Metanephros (tissue), 2 donors: ENCODE data around the genes NOTCH3 and CYP4F12.

GRCh38 chr19:14167437-14168225, 31.2 kb upstream of the ASF1B start:
- RAMPAGE, long total RNA, result no peak

DNA sequence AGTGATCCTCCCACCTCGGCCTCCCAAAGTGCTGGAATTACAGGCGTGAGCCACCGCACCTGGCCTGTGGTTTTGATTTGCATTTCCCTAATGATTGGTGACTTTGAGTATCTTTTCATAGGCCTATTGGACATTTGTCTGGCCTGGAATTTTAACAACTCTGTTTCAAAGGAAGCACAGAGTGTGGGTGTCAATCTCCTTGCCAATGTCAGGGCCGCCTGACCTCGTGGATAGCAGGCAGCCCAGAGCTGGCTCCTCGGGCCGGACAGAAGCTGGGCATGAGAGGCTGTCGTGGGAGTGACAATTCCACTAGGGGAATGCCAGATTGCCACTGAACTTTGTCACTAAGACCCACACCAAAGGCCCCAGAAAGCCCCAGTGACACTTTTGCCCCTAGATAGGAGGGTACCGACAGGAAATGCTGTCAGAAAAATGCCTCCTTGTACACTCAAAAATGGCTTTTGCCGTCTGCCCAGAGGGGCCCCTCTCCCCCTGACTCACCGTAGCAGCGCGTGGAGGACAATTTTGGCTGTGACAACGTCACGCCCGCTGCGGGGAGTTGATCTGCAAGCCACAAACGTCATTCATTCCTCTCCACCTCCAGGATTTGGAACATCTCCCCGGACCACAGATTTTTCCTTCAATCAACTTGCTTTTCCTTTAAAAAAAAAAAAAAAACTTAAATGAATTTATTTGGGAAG, 11.7 kb upstream of the ADGRE5 start:
- RAMPAGE, long total RNA, result no peak

DNA sequence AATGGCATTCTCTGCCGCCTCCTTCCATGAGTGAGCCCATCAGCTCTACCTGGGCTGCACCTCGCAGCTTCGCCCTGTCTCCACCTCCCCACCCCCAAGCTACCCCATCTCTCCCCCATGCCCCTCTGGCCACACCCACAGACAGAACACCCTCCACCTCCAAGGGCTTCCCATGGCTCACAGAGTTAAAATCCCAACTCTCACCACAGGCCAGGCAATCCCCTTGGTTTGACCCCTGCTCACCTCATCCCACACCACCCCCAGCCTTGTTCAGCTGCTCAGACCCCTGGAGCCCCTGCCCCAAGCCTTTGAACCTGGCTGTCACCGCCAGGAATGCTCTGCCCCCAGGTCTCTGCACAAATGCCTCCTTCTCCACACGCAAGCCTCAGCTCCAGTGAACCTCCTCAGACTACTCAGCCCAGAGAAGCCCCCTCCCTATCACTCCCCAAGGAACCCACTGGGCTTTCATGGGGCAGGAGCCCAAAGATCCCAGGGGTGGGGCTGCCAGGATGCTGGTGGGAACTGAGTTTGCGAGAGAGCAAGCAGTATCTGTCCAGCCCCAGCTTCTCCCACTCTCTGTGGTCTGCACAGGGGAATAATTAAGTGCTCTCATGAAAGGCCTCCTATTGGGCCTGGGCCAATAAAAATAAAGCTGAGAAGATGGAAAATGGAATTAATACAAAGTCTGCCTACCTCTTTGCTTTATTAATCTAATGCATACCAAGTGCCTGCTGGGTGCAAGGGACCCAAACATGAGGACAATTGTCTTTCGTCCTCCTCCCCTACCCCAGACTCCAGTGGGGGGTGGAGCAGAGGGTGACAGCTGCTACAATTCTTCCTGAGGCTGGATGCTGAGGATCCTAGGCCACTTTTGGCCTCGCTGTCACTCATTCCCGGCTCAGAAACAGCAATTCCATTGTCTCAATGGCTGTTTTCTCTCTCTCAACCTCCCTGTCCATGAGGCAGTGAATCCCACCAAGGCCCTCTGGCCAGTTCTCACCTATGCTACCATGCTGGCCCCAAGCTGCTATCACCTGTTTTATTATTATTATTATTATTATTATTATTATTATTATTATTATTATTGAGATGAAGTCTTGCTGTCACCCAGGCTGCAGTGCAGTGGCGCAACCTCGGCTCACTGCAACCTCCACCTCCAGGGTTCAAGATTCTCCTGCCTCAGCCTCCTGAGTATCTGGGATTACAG, 5.5 kb downstream of the DDX39A start:
- RAMPAGE, long total RNA, result no peak

DNA sequence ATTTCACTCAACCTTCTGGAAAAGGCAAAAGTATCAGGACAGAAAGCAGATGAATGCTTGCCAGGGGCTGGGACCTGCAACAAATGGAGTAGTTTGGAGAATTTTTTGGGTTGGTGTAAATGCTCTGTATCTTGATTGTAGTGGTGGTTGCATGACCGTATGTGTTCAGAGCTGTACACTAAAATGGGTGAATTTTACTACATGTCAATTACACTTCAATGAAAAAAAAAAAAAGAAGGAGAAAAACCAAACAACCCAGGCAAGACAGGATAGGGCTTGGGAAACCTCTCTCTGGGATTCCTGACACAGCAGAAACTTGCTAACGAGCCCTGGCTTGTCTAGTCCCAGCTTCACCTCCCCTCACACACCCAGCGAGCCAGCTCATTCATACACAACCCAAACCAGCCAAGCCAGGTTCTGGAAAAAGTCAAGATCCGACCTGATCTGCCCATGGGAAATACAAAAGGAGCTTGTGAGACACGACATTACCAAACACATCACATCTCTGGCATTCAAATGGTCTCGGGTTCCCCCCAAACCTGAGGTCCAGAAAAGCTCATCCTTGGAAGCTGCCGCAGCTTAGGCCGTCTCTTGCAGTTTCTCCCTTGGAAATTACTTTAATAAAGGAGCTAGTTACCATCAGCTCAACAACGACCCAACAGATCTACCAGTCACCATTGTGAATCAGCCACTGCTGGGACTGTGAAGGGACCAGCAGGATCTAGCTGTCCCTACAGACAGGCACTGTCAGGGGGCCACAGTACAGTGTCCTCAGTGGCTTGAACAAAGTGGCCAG, 3.6 kb upstream of the TECR start:
- RAMPAGE, long total RNA, result no peak

DNA sequence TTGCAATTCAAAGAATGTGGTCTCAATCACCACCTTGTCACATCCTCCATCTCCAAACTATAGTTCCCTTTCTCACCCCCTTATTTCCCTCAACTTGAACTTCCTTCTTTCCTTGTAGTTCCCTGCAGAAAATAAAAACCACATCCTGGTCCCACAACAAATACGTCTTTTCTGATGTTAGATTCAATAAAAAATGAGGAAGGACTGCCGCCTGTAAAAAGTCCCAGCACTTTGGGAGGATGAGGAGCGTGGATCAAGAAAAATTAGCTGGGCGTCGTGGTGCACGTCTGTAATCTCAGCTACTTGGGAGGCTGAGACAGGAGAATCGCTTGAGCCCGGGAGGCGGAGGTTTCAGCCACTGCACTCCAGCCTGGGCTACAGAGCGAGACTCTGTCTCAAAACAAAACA, 13.2 kb downstream of the ADGRE3 start:
- RAMPAGE, long total RNA, result no peak

DNA sequence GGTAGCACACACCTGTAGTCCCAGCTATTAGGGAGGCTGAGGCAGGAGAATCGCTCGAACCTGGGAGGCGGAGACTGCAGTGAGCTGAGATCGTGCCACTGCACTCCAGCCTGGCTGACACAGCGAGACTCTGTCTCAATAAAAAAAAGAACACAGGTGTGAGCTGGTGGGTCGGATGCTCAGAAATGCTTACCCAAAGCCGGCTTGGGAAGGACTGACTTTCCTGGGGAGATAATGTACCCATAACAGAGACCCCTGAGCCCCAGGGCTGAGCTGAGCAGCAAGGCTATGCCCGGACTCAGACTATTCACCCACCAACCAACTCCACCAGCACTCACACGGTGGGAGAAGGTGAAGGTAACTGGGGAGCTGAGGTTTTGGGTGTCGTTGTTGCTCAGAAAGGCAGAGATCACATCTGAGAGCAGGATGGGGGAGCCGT, 23.0 kb downstream of the ADGRE2 start:
- RAMPAGE, long total RNA, result no peak

GRCh38 chr19:14763523-14764334, 14.6 kb downstream of the ADGRE2 start:
- RAMPAGE, long total RNA, result no peak

GRCh38 chr19:15125849-15126167, 222 bp upstream of the ILVBL start:
- RAMPAGE, long total RNA, result no peak

DNA sequence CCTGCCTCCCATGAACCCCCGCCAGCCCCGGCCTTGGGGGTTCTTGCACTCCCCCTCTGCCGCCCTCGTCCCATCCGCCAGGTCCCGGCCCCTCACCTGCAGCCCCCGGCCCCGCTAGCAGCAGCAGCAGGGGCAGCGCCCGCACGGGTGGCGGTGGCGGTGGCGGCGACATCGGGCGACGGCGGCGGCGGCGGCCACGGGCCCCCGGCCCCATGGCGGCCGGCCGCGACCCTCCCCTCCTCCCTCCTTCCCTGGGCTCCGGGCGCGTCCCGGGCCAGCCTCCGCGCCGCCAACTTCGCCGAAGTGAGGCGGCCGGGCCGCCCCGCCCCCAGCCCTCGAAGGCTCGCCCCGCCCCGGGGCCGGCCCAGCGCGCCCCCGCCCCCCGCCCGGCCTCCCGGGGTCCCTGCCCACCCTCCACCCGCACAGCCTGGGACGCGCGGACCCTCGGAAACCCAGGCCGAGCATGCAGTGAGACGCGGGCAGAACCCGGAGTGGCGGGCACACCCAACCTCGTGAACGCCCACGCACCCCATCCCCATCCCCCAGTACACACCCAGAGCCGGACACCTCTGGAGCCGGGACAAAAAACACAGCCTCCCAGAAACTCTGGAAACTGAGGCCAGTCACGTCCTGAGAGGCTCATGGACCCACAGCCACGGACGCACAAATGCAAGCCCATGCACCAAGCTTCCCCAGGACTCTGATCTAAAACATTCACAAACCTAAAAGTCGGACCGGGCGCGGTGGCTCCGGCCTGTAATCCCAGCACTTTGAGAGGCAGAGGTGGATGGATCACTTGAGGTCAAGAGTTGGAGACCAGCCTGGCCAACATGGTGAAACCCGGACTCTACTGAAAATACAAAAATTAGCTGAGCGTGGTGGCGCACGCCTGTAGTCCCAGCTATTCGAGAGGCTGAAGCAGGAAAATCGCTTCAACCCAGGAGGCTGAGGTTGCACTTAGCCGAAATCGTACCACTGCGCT, at the start of gene NOTCH3:
NOTCH3 (minus strand) TSS at position 304 of the 982 bp plus-strand sequence.
- RAMPAGE, long total RNA, result no peak

DNA sequence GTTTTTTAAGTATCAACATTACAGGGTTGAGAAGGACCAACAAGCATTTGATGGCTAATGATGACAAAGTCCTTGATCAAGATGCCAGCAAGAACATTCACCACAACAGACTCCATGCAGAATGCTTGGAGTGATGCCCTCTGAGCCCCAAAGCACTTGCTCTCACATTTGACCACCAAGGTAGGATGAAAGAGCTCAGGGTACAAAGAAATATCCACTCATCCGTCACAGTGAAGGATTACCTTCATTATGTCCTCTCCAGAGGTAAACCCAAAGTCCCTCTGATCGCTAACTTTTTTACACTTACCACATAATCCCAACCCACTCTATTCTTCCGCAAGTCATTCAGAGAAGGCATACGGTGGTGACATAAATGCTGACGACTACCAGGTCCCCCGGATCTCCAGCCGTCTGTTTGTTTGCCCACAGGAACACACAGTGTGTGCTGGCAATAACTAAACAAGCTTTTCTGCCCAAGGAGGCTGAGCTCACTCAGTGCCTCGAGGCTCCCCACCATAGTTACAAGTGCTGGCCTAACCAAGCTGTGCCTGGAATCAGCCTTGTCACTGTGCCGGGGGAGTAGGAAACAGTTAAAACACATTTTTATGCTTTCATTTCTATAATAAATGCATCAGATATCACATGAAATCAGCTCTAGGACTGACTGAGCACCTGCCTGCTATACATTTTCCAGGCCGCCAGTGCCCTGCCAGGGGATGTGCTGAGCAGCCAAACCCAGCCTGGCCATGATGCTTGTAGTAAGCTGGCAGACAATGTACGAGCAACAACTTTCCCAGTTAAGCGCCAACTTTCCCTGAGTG, 28.3 kb downstream of the BRD4 start:
- RAMPAGE, long total RNA, result no peak

DNA sequence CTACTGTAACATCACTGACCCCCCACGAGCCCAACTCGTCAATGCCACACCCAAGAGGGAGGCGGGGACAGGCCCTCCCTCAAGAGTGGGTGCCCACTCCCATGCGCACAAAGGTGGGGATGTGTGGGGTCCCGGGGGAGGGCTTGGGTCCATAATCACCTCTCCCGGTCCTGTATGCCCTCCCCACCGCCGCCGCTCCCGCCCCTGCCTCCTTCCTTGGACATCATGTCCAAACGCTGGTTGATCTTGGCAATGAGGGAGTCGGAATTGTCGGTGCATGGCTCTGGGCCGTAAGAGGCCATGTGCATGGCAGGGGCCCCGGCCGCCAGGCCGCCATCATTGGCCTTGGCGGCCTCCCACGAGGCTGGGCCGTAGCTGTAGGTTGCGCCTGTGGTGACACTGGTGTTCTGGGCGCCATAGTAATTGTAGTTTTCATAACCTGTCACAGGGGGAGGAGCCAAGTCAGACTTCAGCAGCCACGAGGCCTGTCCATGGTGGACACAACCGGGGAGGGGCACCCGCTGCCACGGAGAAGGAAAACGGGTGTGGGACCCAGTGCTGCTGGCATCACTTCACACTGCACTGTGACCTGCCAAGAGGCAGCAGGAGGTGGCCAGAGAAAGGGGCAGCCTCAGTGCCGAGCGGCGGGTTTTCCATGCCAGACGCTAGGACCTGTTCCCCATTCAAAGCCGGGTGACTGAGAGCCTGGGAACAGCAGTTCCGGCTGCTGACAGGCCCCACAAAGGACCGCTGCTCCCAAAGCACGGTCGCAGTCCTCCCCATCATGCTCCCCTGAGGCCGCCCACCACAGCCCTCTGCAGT, 5.7 kb downstream of the AKAP8 start:
- RAMPAGE, long total RNA, result no peak

DNA sequence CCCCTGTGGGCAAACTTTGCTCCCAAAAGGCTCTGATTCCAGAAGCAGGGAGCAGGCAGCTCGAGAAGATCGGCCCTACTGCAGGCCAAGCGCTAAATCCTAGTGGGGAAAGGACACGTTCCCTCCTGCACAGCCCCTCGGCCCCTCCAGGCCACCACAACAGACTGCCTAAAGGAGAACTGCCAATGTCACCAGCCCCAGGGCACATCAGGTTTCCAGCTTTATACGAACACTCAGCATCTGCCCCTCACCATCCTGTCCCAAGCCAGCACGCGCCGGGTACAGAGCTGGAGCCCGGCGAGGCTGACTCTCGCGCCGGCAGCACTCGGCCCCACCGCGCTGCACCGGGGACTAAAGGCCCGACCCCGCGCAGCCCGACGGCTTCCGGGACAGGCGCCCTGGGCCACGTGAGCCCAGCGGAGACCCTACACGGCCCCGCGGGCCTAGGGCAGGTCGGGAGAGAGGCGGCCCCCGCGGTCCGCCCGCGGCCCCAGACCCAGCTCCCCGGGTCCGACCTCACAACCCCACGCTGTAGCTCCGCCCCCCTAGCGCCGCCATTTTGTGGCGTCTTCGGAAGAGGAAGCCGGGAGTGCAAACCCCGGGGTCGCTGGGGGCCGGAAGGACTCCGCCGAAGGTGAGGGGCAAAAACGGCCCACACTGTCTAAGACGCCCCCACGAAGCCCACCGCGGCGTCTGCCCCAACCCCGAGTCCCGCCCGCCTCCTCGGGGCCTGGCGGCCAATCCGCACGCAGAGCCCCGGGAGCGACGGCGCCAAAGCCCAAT, 621 bp downstream of the AKAP8 start:
- RAMPAGE, long total RNA, result no peak

GRCh38 chr19:15401868-15402783, 16.7 kb downstream of the AKAP8L start:
- RAMPAGE, long total RNA, result no peak

DNA sequence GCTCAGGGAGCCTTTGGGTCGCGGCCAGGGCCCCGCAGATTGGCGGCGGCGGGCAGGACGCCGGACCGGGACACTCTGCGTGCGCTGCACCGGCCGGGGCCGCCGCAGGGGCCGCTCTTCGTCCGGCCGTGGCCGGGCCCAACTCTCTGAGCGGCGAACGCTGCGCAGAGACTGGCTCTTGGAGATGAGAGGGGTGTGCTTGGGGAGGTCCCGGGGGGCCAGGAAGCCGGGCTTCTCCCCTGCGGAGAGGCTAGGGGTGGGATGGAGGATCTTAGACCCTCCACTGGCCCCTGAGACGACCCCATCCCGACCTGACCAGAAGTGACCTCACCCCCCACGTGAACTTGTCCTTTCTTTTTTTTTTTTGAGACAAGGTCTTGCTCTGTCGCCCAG, 3.5 kb upstream of the WIZ start:
- RAMPAGE, long total RNA, result no peak

- RAMPAGE, long total RNA, result no peak
These were observed 9.3 kb upstream of the CYP4F22 start for GRCh38 chr19:15499042-15499463.

DNA sequence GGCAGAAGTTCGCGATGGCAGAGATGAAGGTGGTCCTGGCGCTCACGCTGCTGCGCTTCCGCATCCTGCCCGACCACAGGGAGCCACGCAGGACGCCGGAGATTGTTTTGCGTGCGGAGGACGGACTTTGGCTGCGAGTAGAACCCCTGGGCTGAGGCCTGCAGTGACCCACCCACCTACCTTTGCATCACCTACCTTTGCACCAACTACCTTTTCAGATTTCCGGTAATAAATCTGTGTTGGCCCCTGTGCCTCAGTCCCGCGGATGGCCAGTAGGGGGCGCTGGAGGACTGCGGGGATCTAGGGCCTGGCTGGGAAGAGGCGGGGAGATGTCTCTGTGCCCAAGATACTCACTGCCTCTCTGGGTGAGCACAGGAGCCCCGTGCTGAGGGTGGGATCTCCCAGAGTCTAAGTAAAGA, 11.5 kb upstream of the CYP4F3 start:
- RAMPAGE, long total RNA, result no peak

DNA sequence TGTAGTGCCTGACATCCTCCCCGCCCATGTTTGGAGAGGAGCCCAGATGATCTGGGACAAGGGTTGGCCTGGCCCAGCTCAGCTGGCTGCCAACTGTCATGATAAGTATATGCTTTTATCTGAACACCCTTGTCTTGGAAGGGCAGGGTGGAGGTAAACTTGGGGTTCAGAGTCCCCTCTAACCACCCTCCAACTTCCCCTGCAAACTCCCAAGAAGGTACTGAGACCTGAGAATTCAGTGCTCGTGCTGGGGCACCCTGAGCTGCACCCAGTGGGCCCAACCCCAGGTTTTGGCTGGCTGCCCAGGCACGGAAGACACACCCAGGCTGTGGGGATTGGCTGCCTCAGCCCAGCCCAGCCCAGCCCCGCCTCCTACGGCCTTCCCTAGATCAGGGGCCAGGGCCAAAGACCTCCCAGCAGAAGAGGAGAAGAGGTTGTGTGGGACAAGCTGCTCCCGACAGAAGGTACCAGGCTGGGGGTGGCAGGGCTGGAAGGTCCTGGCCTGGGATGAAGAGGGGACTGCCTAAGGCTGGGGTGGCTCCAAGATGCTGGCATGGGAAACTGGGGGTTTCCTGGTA, at the start of gene CYP4F12:
CYP4F12 (plus strand) TSS at position 416 of the 578 bp plus-strand sequence.
- RAMPAGE, long total RNA, result no peak

- RAMPAGE, long total RNA, result no peak
These were observed 24.0 kb downstream of the CYP4F12 start for GRCh38 chr19:15696788-15697324.

DNA sequence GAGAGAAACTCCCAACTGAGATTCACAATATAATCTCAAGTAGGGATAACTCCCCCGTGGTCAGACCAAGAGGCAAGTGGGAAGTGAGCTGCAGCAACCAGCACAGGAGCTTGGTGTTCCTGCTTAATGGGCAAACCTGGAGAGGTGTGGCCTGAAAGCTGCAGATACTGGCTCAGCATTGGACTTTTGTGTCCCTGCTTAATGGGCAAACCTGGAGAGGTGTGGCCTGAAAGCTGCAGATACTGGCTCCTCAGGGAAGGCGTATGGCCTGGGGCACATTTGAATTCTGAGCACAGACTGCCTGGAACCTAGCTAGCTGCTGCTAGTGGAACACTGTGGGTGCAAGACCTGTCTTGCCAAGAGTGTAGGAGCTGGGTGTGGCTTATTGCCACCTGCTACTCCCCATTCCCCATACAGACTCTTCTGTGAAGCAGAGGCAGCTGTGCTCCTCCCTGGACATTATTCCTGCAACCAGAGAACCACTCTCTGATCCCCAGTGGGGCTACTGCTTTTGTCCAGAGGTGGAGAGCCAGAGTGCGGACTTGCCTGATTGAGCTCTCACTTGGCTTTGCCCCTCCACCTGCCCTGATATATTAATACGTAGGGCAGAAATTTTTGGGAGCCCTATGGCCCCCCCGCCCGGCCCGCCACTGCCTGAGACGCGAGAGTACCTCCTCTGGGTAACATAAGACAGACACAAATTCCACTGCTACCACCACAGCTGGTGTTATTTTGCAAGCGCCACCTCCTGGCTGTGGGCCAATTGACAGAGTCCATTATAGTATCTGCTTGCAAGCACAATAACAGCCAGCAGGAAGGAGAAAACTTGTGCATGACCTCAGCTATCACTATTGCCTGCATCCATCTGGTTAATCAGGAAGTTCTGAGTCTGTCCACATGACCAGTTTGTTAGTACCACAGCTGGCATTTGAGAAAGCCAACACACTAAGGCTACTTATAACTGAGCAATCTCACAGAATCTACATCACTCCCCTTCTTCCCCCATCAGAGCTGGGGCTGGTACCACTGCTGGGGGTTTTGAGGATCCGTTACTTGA, 25.5 kb upstream of the OR10H2 start:
- RAMPAGE, long total RNA, result no peak

DNA sequence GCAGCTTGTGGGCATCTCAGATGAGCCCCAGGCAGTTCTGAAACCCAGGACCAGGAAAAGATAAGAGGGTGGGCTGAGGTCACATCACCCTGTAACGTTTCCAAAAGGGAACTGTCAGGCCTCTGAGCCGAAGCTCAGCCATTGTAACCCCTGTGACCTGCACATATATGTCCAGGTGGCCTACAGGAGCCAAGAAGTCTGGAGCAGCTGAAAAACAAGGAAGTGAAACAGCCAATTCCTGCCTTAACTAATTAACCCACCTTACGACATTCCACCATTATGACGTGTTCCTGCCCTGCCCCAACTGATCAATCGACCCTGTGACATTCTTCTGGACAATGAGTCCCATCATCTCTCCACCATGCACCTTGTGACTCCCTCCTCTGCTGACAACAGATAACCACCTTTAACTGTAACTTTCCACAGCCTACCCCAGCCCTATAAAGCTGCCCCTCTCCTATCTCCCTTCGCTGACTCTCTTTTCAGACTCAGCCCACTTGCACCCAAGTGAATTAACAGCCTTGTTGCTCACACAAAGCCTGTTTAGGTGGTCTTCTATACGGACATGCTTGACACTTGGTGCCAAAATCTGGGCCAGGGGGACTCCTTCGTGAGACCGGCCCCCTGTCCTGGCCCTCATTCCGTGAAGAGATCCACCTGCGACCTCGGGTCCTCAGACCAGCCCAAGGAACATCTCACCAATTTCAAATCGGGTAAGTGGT, 13.3 kb upstream of the OR10H1 start:
- RAMPAGE, long total RNA, result no peak